Endothelial cell (in vitro differentiated cells): ENCODE measurements around a stretch of chr1.

DNA sequence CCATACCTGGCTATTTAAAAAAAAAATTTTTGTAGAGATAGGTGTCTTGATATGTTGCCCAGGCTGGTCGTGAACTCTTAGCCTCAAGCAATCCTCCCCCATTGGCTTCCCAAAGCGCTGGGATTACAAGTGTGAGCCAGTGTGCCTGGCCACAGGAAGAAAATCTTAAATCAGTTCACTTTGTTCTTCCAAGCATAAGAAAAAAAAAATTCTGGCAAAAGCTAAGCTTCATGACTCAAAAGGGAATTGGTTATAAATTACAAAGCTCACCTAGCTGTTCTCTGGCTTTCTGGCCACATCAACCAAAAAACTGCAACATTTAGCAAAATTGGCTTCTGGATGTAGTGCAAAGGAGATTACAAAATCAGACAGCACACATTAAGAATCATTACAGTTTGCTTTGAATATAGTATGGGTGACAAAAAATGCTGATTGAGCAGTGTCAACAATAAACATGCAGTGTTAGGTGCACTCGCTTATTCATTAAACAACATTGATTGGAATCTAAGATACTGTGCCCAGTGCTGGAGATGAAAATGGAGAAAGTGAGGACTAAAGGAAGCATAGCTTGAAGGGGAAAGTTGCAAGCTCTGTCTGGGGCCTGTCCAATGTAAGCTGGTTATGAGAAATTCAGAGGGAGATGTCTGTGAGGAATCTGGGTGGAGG, 76.7 kb downstream of the KCTD3 start:
- PRO-cap, result no peak

DNA sequence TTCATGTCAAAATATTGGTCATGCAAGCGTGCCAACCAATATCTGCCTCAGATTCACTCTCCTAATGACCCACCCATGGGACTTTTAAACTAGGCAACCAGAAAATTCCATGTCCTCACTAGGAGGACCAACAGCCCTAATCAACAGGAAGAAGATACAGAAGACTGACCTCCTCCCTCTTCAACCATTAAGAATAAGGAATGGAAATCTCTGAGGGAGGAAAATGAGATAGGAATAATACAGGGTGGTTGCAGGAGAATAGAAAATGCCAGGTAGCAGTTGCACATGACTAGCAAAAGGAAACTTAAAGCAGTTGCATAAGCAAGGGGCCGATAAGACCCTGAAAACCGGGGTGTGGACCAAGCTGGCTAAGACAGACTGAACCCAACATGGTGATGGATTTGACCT, 61.0 kb upstream of the USH2A start:
- PRO-cap, result no peak

GRCh38 chr1:216765432-216766082, 42.3 kb upstream of the ESRRG start:
- PRO-cap, result no peak

DNA sequence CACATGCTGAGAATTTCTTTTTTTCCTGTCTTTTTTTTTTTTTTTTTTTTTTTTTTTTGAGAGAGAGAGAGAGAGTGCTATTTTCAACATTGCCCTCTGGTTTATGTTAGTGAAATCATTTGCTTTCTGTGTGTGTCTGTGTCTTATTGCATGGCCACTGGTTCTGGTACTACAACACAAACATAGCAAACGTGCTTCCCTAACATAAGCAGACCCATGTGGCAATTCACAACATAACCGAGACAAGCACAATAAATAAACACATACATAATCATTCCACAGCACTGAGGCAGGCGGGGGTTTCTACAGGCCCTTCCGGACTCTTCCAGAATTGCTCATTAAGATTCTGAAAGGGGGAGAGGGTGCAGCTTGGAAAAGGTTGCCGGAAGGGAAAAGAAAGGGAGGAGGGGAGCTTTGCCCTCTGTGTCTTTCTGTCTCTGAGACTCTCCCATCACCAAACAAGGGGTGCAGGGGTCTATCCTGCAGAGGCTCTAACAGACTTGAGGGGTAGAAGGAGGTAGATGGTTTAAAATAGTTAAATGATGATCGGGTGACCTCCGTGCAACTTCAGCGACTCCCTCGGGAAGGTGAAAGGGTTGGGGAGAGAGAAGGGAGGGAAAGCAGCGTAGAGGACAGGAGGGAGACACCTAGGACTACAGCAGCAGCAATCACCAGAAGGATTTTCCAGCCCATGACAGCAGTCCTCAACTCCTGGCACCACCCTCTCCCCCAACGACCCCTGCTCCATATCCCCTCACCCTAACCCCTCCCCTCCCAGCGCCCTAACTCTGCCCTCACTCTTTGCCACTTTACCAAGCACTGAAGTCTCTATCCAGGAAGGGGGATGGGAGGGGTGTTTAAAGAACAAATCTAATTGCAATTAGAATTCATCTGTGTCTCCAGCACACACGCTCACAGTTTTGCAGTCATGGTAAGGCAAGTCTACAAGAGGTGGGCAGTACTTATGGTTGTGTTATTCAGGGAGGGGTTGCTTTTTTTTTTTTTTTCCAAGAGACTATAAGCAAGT, 365.5 kb upstream of the ESRRG start:
- PRO-cap, result no peak

GRCh38 chr1:218347252-218348092, 2.3 kb downstream of the TGFB2 start:
- PRO-cap, result no peak

- PRO-cap, result no peak
Measured at GRCh38 chr1:218421733-218422079, 76.6 kb downstream of the TGFB2 start.

DNA sequence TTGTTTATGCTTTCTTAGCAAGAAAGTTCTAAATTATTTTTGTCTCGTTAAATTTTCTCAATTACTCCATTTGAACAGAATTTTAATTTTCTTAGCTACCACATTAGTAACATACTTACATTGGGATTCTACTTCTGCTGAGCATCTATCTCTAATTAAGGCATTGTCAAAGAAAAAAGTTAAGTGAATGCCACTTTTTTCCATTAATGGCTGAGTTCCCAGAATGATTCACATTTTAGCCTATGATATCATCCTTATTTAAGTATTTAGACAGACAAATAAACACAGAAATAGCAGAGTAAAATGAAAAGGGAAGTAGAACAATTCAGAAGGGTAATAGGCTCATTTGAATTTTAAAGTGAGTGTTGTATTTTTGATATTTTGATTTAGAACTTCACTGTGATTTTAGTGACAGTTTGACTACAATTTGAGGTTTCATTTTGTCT, 15.3 kb downstream of the LYPLAL1 start:
- PRO-cap, result no peak

GRCh38 chr1:219398775-219399304, 214.1 kb downstream of the ZC3H11B start:
- PRO-cap, result no peak

DNA sequence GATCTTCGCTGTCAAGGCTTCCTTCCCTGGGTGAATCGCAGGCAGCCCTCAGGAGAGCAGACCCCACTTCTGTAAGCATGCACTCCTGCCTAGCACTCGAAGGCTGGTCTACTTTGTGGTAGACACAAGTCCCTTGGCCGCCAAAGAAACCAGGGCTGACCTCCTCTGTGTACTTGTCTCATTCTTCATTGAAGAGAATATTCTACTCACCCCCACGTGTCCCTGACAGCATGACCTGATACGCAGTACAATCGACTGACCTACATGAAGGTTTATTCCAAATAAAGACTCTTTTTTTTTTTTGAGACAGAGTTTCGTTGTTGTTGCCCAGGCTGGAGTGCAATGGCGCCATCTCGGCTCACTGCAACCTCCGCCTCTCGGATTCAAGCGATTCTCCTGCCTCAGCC, 881 bp upstream of the SLC30A10 start:
- PRO-cap, result no peak

- PRO-cap, result no peak
Measured at GRCh38 chr1:219954899-219955474, 26.6 kb upstream of the SLC30A10 start.

- PRO-cap, result bidirectional peak, plus-strand start at chr1:220487720, minus-strand start at chr1:220487527
Measured at GRCh38 chr1:220487023-220487929, 40.7 kb upstream of the MARK1 start.

- PRO-cap, result no peak
Measured at GRCh38 chr1:220804361-220804774, 17.7 kb downstream of the MTARC1 start.

GRCh38 chr1:221068910-221069708, 189.9 kb downstream of the HLX start:
- PRO-cap, result no peak

DNA sequence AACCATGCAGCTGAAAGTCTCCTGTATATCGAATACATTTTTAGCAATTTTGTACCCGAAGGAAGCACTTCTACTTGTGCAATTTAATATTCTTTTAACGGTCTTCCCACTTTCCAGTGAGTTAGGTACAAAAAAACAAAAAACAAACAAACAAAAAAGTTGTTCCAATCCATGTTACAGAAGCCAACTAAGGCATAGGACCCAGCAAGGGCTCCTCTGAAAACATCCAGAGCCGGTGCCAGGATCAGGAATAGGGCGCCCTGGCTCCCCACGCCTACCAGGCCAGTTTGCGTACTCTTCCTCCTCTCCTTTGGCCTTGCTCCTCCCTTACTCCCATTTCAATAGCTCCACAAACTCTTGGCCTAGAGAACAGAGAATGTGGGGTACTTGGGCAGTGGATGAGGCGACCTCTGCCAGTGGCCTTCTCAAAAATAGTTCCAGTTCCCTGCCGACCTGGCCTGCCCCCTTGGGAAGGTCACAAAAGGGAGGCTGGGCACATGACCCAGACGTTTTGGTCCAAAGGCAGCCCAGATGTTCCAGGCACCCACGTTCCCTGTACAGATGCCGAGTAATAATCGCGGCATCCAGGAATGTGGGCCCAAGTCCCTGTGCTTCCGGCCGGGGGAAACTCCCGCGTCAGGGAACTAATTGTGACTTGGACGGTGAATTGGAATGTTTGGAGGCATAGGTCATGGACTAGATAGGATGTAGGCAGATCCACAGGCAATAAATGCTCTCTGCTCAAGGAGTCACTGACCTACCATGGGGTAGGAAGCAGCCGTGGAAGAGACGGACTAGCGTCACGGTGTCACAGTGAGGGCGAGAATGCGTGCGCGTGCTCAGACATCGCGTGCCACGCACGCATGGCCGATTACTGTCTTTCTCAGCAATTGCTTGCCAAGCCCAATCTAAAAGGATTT, 178.6 kb downstream of the DUSP10 start:
- PRO-cap, result no peak

DNA sequence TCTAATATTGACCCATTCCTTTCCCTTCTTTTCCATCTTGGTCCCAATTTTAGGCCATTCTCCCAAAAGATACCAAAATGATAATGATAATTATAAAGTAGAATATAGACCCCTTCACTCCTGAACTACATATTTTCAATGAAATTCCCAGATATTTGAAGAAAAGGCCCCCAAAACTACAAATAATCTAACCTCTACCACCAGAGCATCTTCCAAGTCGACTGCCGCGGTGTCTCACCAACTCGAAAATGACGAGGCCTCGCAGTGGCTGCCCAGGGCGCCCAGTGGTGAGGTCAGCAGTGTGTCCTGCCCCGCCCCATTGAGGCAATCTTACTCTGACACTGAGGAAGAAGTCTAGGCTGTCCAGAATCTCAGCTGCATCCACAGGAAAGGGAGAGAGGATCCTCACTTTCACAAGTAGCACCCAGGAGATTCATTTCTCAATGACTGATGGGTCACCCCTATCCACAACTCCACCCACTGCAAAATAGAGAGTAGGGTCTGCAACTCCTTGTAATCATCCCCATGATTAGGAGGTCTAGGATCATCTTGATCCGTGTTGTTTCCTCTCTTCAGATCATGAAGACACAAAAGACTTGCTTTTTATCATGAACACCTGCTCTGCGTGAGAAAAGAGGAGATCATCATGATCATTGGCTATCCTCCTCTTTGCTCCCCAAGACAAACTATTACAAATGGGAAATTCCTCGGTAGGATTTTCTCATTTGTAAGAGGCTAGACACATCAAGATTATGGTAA, 5.1 kb downstream of the DUSP10 start:
- PRO-cap, result no peak

DNA sequence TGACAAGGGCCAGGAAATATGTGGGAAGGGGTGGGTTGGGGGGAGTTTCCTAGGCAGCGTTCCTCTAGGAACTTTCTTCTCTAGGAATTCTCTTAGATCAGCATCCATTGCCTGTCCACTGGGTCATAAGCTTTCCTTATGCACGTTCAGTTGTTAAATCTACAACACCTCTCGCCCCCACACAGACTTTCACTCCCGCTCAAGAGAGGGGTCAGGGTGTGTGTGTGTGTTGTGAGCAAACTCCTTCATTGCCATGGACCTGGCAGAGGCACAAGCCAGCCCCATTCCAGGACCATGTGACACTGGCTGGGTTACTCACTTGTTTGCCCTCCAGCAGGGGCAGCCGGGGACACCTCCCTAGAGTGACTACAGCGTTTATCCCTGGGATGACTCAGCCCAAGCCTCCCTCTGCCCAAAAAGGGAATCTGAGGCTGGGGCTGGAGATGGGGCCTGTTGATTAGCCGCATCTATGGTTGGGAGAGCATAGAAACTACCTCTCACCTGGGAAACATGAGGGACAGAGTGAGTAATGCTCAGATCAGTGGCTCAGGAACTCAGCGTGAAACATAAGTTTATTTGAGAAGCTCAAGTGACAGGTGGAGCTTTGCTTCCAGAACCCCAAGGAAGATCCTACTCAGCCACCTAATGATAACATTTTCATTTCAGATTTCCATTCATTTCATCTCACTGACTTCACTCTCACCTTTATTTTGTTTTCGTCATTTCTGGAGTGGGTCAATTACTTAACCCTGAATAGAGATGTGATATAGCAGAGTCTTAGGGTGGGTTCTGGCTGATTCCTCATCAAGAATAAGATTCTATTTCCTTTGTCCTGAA, 145.3 kb upstream of the DUSP10 start:
- PRO-cap, result no peak

GRCh38 chr1:221937611-221937996, 195.7 kb upstream of the DUSP10 start:
- PRO-cap, result no peak

GRCh38 chr1:221965837-221966392, 224.0 kb upstream of the DUSP10 start:
- PRO-cap, result no peak

- PRO-cap, result no peak
Measured at GRCh38 chr1:222516871-222517273, 31.0 kb downstream of the HHIPL2 start.

- PRO-cap, result no peak
Measured at GRCh38 chr1:222556096-222556748, 8.3 kb upstream of the HHIPL2 start.